Thoracic aorta endothelial cell (primary cell): ENCODE measurements around the gene TULP3.

- CAGE, long polyA plus RNA, result no peak
These were observed 820 bp downstream of the CACNA2D4 start for GRCh38 chr12:1917521-1918143.

DNA sequence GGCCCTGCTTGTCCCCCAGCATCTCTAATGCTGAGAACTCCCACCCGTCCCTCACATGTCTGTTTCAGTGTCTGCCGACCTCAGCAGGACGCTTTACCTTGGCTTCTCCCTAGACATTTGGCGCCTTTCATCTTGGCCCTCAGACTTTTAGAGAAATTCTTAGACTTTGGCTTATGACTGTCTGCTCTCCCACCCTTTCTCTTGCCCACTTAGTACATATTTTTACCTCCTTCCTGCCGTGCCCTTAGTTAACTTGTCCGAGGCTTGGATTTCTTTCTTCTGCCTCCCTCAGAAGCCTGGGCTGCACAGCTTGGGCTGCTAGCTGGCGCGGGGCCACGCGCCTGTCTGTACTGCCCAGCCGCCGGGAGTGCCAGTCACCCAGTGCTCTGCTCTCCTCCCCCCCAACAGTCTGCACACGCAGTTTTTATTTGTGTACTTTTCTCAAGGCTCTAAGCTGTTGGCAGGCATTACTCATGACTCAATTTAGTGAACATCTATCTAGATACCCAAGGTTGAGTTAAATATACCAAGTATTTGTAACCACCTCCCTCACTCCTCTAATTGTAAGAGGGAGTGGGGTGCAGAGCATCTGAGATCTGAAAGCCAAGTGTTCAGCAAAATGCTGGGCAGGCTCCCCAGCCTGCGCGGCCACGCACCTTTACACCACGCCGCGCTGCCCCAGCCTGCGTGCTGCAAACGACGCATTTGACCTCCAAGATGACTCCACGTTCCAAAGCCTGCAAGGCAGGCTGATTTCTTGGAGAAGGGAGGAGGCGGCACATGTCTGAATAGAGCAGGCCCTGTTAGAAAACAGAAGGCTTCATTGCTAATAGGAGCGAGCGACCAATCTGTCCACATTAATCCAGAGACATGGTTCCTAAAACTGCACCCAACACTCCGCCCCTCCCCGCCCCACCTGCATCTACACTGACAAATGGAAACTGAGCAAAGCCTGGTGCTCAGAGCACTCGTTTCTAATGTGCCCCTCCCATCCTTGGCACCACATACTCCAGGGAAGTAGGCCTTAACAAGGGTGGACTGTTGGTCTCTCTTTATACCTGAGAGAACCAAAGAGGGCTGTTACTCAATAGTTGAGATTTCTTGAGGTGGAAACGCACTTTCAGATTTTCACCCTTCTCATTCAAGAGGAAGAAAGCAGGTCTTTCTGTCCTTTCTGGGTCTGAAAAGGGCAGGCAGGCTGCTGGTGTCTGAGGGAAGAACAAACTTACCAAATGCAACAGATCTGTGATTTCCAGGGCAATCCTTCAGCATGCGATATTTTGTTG is 18.2 kb upstream of the CACNA2D4 start:
- CAGE, long polyA plus RNA, result no peak

DNA sequence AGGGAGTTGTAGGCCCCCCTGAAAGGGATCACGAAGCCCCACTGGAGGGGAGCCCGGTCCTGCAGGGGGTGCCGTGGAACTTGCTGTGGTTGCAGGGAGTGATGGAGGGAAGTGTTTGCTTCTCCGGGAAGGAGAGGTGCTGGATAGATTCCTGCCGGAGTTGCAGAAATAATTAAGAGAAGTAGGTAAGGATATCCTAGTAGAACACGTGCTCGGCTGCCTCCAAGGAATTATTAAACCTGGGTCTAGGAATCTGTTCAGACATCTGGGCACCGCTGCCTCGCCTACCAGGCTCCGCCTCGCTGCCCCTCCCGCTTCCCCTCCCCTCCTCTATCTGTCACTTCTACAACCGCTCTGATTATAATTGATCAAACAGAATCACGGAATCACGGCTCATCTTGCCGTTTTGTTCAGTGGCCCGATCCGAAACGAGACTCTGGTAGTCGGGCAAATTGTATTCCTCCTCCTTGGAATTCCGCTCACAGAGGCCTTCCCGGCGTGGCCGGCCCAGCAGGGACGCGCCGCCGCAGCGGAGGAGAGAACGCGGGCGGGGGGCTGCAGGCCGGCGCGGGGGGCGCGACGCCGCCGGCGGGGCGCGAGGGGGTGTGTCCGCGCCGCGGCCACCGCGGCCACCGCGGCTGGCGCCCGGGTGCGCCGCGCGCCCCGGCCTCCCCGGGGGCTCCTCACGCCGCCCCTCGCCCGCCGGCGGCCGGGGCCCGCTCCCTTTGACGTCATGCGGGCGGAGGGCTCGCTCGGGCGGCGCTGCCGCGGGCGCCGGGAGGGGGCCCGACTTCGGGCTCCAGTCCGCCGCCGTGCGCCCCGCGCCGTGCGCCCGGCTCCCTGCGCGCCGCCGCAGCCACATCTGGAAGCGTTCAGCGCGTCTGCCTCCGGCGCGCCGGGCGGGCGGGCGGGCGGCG is 531 bp upstream of the CACNA1C start:
- CAGE, long polyA plus RNA, result no peak

GRCh38 chr12:2068959-2069636 is 16.3 kb downstream of the CACNA1C start:
- CAGE, long polyA plus RNA, result no peak

- CAGE, long polyA plus RNA, result no peak
These were observed 116.1 kb downstream of the CACNA1C start for GRCh38 chr12:2168693-2169403.

- CAGE, long polyA plus RNA, result no peak
These were observed 142.4 kb downstream of the CACNA1C start for GRCh38 chr12:2195129-2195661.

- CAGE, long polyA plus RNA, result no peak
These were observed 234.4 kb downstream of the CACNA1C start for GRCh38 chr12:2287201-2287617.

GRCh38 chr12:2295615-2296552 is 243.1 kb downstream of the CACNA1C start:
- CAGE, long polyA plus RNA, result no peak

- CAGE, long polyA plus RNA, result no peak
These were observed 180.9 kb upstream of the FKBP4 start for GRCh38 chr12:2613747-2614330.

DNA sequence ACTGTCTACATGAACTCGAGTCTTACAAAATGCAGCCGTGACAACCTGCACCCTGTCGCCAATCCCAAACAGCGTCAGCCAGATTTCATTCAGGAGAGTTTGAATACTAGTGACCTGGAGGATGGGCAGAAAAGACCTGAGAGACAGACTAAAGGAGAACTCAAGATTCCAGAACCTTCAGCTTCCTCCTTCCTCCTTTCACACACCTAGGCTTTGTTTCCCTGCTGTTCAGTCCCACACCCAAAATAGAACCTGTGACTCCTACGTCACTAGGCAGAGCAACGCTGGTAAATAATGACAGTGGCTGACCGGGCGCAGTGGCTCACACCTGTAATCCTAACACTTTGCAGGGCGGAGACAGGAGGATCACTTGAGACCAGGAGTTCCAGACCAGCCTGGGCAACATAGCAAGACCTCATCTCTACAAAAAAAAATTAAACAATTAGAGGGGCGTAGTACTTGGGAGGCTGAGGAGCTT is 166.4 kb upstream of the FKBP4 start:
- CAGE, long polyA plus RNA, result no peak

DNA sequence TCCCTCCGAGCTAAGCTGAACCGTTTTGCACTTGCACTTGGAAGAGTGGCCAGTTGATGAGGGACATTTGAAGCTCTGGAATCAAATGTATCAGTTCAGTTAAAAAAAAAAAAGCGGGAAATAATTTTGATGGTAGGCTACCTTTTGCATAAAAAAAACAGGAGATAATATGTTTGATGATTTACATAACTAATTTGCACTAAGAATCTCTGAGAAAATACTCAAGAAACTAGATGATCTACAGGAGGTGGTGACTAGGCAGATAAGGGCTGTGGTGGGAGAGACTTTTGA is 118.2 kb upstream of the FKBP4 start:
- CAGE, long polyA plus RNA, result no peak

GRCh38 chr12:2679010-2679422 is 115.8 kb upstream of the FKBP4 start:
- CAGE, long polyA plus RNA, result no peak

- CAGE, long polyA plus RNA, result no peak
These were observed 103.8 kb upstream of the FKBP4 start for GRCh38 chr12:2690705-2691609.

DNA sequence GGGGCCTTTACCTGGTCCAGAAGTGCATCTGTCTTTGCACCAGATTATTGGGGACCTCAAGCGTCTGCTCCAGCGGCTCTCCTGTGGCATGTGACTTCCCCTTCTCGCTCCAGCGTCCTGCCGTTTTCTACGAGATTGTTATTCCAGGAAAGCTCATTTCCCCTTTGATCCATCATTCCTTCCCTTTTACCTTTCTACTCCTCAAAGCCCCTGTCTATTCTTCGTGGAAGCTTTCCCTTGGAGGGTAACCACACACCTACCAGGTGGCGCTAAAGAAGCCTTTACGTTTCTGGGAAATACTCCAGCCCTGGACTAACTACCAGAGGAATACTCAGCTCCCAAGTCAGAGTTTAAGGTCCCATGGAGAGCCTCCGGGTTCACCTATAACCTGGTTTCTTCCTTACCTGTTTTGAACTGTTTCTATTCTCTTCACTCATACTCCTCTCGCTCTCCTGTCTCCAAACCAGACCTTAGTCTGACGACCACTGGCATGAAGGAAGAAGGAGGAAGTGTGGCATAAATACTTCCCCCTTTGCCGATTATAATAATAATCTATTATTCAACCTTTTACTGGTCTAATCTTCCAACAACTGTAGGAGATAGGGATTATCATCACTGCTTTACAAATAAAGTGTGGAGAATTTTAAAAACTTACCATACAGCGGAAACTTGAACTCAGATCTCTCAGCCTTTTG is 1.6 kb downstream of the FKBP4 start:
- CAGE, long polyA plus RNA, result no peak

DNA sequence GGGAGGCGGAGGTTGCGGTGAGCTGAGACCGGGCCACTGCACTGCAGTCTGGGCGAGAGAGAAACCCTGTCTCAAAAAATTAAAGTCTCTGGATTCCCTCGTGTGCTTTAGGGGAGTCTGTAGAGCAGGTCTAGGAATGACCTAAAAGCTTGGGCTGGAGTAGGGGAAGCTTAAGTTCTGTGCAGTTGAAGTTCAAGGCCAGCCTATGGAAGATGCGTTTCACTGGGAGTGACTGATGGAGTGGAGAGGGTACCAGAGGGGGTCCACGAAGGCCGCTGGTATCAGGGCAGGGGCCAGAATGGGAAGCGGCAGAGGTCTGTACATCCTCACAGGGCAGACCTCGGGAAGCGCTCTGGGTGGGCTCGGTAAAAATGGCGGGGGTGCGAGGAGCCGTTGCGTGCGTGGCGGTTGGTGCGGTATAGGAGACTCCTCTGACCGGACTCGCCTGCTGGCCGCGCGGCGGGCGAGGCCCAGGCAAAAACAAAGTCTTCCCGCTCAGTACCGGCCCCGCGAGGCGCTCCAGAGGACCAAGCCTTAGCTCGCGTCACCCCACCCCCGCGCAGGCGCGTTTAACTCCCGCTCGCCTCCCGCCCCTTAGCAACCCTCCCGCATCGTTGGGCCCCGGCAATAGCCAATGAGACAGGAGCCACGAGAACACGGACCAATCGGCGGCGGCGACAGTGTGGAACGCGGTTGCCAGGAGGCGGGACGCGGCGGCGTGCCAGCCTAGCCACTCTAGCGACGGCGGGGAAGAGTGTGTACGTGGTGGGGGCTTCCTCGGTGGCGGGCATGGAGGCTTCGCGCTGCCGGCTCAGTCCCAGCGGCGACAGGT is at the start of gene TULP3:
Gene TULP3 (plus strand): TSS at position 733 of the 832 bp plus-strand sequence.
- CAGE, long polyA plus RNA, result no peak

DNA sequence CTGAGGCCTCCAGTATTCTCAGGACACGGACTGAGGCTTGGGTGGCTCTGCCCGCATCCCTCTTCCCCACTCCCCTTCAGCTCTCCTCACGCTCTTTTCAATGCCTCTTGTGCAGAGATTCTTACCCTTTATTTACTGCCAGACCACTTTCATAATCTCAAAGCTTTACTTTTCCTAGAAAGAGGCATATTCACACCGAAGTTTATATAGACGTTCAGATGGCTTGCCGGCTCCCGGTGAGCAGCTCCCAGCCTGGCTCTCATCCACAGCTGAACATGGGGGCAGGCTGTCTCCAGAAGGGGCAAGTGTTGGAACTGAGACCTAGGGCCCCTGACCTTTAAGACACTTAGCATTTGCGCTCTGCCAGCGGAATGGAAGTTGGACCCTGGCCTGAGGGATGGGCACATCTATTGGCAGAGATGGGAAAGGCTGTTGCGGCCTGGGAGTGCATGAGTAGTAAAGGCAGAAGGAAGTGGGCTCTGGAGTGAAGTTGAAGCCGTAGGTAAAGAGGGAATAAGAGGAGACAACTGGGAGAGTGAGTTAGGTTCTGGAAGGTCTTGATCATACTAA is 54.3 kb upstream of the TSPAN9 start:
- CAGE, long polyA plus RNA, result no peak

- CAGE, long polyA plus RNA, result no peak
These were observed 827 bp downstream of the TSPAN9 start for GRCh38 chr12:3077777-3078634.

- CAGE, long polyA plus RNA, result no peak
These were observed 124.2 kb downstream of the TSPAN9 start for GRCh38 chr12:3200981-3202137.

DNA sequence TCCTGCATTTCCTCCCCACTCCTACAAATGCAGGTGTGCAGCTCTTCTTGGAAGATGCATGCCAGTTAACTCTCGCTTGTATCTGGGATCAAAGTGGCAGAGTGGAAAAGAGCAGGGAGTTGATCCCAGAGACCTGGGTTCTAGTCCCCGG is 136.6 kb downstream of the TSPAN9 start:
- CAGE, long polyA plus RNA, result no peak

DNA sequence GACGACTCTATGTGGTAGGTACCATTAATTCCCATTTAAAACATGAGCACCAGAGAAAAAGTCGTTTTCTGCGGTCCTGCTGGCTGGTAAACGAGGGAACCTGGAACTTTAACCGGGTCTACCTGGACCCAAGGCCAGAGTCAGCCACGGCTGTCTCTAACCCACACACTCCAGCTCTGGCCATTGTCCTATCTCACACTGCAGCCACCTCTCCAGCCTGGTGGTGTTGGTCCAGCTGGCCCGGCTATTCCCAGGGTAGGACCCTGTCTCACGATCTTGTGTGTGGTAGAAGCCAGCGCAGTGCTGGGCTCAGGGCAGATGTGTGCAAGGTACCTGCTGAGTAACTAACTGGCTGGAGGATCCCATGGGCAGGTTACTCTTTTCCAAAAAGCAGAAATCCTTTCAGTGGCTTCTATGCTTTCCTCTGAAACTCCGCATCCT is 187.6 kb downstream of the TSPAN9 start:
- CAGE, long polyA plus RNA, result no peak